Myometrial cell (primary cell): ENCODE measurements around a stretch of chr2.

GRCh38 chr2:190900286-190901229 is 19.9 kb downstream of the GLS start:
- RAMPAGE, long total RNA = no peak

GRCh38 chr2:190901873-190902247 is 21.2 kb downstream of the GLS start:
- RAMPAGE, long total RNA = no peak

DNA sequence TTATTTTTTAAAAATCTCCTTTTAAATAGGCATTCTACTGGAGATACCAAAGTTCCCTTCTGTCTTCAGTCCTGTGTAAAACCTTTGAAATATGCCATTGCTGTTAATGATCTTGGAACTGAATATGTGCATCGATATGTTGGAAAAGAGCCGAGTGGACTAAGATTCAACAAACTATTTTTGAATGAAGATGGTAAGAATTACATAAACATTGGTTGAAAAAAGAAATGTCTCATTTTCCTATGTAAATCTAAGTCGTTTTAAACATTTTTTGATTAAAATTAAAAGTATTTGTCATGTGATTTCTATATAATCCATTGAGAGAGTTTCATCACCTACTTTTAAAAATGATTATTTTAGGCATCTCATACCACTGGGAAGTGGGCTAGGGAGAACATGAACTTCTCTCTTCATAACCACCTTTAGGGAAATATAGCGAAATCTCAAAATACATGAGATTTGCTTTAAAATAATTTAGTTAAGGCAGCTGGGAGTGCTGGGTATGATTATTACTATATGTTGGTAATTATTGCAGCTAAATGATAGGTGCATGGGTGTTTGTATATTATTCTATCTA is 24.4 kb downstream of the GLS start:
- RAMPAGE, long total RNA = no peak

DNA sequence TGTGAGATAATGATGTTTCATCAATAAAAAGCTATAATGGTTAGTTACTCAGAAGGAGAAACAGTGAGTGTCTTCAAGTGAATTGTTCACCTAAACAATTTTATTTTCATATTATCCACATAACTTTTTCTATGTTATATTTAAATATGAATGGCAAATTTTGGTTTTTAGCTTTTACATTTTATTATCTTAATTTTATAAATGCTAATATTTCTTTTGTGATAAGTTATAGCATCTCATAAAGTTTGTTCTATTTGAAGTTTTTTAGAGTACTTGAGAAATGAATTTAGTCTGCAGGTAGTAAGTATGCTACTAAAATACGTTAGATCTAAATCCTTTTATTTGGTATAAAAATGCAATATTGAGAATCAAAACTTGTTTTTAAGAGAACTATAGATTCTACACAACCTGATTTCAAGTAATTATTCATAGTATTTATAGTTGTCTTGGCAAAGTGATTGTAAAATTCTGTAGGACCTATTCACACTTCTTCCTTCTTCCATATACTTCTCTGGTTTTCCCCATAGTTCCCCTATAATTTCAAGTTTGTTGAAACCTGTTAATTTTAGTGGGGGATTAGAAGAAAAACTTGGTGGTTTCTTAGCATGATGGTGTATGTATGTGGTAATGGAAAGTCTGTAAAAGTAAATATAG is 53.1 kb downstream of the GLS start:
- RAMPAGE, long total RNA = no peak

DNA sequence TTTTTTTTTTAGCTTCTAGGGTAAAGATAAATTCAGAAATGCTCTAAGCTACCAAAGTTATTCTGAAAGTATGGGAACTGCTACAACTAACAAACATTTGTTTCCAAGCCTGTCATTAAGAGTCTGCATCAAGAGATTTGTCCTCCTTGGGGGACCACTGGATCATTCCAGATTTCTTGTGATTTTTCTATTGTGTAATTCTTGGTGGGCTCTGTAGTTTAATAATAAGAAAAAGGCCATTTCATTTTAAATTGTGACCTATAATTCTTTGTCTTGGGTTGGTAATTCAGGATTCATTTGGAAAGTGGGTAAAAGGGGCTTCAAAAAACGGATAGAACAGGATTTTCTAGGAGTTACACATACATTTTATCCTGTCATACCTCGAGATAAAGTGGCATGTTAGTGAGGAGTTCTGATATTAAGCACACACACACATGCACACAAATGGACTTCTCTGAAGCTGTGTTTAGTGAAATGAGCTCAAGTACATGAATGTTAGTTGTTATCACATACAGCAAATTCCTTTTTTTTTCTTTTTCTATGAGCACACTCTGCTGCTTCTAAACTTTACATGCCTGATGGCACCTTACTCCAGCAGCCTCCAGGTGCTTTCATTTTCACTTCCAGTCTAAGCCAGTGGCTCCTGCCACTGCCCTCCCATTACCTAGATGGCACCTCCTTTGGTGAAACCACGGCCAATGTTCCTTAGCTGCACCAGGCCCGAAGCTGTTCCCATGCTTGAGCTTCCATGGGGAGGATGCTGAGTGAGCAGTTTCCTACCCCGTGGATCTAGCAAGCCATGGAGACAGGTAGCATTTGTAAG is 49.9 kb downstream of the STAT1 start:
- RAMPAGE, long total RNA = no peak

DNA sequence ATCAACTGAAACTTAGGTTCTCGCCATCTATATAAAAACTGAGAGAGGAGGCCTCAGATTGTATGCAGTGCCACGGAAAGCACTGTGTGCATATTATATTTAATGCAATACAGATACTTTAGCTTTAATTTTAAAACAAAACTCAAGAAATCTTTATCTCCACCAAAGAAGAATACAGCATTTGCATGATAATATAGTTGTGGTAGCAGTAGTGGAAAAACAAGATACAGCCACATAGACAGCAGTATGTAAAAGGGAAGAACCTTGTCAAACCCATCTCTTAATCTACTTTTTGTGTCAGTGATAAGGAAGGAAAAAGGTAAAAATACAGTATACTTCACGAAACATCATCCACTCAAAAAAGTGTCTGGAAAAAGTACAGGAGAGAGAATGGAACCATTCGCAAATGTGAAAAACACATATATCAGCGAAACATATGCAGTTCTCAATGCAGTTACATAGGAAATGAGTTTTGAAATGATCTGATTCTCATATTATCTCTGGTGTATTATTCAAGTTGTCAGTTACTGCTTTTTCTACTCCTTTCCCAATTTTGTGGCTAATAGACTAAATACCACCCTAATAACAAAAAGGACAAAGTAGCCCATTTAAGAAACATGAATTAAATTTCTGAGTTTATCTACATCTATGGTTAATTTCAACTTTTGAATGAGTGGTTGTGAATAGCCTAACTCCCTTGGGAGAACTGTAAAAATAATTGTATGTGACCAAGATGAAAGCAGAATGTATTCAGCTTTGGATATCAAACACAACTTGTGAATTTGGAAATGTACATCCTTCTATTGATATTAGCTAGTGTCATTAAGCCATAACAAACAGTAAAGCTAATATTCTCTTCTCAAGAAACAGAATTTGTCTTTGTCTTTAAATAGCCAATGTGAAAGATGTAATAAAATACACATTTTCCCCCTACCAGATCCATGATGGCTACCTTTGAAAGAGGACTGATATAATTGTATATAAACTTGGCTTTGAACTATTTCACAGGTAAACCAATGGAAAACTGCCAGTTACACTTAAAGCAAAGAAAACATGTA is 44.4 kb downstream of the STAT1 start:
- RAMPAGE, long total RNA = no peak

DNA sequence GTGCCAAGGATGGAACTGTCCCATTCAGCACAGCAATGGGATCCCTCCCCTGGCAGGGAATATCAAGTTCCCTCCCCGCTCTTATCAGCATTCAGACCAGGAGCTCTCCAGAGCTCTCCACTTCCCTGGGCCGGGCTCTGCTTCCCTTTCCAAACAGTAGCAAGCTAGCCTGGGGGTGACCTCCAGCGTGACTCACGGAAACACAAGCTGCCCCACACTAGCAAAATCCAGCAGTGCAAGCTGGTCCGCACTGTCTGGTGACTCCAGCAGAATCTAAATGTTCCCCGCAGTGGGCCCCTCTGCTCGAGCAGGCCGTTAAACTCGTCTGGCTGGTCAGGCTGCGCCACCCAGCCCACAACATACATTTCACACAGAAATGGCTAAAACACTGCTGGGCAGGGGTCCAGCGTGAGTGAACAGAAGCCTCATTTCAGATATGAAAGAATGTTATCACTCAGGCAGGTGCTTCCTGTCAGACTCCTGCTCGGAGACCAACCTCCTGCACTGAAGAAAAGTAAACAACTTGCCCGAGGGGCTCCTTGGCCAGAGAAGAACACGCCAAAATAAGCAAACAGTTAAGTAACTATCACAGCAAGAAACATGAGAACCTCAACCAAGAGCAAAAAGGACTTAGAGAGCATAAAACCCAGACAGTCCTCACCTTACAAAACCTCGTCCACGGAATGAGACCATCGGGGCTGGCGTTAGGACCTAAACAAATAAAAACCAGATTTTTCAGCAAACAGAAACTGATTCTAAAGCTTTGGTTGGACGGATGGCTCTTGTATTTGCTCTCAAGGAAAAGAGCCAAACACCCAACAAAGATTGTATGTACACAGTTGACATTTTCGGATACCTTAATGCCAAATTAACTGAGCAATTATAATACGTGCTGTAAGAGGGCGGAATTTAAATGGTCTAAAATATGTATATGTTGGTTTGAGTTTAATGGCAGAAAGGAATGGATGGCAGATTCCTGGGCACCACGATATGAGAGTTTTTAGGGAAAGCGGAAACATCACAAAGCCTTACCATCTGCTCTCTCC is 33.7 kb downstream of the STAT1 start:
- RAMPAGE, long total RNA = no peak

GRCh38 chr2:190997648-190998290 is 16.2 kb downstream of the STAT1 start:
- RAMPAGE, long total RNA = no peak

DNA sequence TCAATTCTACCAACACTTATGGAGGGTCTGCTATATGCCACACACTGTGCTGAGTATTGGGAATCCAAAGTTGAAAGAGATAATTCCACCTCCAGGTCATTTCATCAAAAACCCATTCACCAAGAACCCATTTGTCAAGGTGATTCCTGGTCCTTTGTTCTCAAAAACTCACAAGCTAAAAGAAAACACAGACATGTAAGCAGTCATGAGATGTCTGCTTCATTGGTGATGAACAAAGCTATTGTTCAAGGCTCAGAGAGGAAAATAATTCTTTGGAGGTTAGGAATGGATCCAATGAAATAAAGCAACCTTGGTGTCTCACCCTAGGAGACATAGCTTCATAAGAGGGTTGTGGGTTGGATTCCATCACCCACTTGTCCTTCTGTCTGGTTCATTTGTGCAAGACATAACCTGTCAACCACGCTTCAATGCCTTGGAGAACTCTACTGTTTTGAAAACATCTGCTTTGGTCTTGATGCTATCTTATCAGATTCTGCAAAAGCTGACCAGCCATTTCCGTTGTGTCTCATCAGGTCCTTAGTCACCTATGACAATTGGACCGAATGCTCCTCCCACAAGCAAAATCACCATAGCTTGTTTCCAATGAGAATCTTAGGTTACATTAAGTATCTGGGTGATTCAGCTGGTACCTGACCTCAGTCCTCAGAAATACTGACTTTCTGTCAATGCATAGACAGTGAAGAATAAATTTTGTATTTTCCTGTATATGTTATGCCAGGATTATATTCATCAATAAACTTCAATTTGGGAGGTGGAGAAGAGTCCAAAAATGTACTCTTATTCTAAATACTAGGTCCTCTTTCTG is 35.5 kb downstream of the STAT4 start:
- RAMPAGE, long total RNA = no peak

DNA sequence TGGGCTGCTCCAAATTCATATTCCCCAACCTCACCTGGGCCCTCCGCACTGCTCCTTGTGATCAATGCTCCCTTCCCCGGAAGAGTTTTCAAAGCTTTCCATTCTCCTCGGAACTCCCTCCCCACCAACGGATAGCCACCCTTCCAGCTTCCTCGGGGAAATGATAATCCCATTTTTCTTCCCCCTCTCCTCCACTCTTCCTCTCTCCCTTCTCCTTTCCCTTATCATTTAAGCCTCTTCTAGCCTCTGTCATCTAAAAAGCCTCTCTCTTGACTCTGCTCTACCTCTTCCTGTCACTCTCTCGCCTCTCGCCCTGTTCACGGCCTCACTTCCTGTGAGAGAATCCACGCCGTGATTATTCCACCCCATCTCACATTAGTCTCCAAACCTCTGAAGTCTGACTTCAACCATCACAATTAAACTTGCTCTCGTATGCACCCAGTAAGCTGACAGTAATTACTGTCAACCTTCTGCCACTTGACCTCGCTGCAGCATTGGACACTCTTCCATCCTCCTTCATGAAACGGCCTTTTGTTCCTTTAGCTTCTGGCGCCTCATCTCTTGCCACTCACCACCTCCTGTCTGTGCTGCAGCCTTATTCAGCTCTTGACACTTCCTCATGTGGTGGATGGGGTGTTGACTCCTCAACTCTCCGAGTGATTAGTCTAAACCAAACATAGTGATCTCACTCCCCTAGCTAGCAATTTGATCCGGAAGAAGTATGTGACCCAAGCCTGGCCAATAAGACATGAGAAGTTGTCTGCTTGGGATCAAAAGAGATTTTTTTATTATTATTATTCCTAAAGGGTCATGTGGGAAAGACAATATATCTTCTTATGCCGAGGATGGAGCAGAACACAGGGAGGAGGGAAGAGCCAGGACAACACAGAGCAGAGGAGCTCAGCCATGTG is 38.6 kb upstream of the MYO1B start:
- RAMPAGE, long total RNA = no peak

GRCh38 chr2:191246719-191247067 is 1.5 kb downstream of the MYO1B start:
- RAMPAGE, long total RNA = no peak

- RAMPAGE, long total RNA = no peak
Observed at GRCh38 chr2:191364041-191364784, 119.0 kb downstream of the MYO1B start.

- RAMPAGE, long total RNA = no peak
Observed at GRCh38 chr2:191370086-191371024, 125.2 kb downstream of the MYO1B start.

GRCh38 chr2:191835866-191836549 is 10.9 kb downstream of the CAVIN2 start:
- RAMPAGE, long total RNA = no peak

DNA sequence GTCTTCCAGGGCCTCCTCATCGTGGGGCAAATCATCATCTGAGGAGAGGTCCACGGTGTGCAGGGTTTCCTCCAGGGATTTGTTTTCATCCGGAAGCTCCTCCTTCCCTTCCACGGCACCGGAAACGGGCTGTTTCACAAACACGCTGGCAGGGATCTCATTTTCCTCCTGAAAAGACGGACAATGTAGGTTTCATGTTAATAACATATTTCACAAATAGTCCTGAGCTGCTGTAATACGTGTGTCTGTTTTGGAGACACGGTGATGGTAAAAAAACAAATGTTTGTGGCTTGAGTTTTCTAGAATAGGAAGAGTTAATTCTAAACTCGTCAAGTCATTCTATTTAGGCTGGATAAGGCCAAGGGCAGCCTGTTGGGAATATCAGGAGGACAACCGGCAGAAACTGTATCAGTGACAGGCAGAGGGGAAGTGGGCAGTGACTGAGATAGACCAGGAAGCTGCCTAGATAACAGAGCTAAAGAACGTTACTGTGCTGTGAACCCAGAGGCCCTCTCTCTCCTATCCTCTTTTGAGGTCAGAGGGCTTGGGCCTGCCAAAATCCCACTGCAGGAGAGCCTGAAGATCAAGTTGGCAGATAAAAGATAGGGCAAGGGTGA is 10.2 kb downstream of the CAVIN2 start:
- RAMPAGE, long total RNA = no peak

DNA sequence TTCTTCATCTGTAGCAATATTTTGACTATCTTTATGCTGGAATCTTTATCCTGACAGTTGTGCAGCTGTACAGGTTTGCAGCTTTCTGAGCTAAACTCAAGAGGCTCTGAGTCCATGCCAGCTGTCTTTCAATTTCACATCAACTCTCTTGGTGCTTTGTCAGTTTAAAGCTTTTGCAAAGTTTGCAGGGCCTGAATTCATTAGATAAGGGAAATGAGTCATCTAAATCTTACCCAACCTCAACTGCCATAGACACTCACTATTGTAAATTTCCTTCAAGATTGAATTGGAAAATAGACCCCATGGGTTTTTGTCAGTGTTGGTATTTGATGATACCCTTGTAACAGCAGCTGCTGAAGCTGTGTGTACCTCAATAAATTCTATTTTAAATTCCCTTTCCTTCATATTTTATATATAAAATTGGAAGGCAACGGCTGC is 170.0 kb upstream of the SLC39A10 start:
- RAMPAGE, long total RNA = no peak

- RAMPAGE, long total RNA = no peak
Observed at GRCh38 chr2:195575763-195576596, 81.0 kb upstream of the SLC39A10 start.

DNA sequence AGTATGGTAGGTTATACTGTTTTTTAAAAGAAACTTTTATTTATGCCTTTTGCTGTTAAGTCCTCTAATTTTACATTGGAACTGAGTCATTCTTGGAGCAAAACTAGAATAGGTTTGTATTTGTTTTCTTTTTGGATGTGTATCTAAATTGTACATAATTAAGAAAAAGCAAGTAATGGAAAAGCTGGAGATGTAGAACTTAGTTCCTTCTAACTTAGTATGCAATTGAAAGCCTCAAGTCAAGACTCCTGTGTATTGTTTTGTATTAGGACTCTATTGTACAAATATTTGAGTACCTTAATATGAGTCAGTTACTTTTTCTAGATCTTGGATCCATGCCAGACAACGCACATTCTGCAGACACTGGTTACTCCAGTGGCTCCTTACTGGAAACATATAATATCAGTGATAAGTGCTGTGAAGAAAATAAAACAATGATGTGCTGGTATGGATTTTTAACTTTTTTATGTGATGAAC is 1.4 kb downstream of the SLC39A10 start:
- RAMPAGE, long total RNA = no peak

DNA sequence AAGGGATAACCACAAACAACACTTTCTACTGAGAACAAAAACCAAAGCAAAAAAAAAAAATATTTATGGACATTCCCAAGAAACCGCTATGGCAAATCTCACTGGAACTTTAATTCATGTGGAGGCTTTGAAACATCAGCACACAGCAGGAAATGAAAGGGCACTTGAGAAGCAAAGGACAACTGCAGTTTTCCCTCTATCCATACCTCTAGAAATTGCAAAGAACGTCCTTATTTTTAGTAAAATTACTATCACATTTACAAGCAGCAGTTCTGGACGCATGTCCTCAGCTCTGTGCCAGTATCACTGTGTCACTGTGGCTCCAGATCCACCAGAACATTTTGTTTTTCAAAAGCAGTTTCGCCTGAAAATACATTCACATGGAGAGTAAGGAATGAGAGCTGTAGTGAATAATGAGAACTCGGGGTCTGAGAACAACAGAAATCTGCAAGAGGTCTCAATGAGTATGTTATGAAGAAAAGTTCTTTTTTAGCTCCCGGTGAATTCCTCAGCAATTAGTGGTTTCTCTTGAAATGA is 44.8 kb upstream of the DNAH7 start:
- RAMPAGE, long total RNA = no peak

- RAMPAGE, long total RNA = no peak
Observed at GRCh38 chr2:196140669-196141067, 30.7 kb downstream of the STK17B start.